HT-29 (cell line): ENCODE measurements around a stretch of chr3.

DNA sequence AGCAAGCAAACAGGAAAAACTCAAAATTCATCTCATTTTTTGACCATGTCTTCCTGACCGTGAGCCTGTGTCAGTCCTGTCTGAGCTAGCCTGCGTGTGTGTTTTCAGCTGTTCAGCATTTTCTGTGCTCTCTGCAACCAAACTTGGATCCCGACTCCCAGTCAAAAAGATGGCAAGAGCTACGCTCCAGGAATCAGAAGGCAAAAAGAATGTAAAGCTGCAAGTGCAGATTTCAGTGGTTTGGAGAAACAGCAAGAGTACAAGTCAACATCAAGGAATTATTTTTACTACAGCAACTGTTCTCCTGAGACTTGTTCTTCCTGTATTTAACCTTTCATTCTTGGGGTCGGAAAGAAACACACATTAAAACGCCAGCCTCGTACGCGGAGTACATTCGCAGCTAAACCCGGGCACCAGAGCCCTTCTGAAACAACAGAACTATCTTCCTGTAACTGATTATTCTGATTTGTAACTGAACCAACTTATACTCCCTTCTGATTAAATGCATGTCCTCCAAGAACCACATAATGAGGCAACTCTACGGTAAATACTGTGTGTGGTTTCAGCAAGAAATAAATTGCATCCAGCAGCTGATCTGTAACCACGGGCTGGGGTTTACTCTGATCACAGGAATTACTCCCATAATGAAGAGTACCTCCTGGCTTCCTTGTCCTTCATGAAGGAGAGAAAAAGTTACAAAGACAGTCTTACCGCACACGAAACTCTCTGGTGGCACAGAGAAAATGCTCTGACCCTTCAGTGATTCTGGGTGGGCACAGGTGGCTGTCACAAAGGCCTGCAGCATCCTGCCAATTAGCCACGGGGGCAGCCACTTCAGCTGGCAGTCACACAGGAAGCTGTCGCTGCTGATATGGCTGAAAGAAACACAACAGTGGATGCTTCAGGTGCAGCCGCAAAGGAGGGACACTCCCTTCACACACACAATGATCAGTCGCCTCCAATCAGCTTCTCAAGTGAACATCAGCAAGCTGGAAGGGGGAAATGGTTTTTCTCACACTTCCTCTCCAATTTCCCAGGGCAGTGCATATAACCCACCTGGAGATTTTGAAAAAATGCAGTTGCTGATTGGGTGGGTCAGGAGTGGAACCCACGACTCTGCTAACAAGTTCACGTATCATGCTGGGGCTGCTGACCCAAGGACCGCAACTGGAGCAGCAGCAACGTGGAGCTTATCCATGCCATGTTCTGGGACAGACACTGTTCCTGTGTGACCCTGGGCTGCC, 107.1 kb downstream of the LRIG1 start:
- RAMPAGE, long total RNA = no peak

DNA sequence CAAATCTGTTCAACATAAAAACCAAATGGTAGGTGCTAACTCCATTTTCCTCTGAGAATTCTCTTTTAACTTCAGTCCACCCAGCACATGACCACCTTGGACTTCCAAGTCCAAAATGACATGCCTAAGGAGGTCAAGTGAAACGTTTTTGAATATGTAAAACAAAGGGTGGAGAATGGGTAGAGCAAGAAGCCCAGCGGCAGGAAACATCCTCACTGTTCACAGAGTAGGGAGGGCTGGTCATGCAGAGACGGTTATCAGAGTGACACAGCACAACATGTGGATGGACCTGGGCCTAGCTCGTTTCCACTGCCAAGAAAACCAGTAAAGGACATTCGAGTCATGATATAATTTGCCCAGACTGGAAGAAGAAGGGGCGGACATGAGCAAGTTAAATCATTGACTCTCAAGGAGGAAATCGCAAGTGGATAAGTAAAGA, 89.4 kb downstream of the LRIG1 start:
- RAMPAGE, long total RNA = no peak

DNA sequence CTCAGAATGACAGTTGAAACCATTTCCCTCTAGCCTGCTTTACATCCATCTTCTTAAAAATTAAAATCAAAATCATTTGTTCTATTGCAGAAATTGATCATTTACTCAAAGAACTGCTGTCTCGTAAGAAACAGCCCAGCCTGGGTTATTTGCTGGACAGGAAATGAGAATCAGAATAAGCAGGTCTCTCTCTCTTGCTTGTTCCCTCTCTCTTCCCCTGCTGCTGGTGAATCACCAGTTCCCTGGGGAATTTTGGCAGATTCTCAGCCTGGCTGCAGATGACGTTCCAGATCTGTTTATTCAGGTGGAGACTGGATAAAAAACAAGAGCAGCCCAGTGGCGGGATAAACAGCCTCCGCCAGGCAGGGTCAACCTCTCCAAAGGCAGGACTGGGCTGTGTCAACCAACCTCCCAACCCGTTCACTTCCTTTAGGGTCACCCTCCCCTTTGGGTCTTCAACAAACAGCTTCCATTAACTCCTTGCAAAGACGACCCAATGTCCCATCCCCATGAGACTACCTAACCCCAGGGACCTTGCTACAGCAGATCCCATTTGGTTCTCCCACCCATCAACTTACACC, 72.1 kb downstream of the LRIG1 start:
- RAMPAGE, long total RNA = no peak

DNA sequence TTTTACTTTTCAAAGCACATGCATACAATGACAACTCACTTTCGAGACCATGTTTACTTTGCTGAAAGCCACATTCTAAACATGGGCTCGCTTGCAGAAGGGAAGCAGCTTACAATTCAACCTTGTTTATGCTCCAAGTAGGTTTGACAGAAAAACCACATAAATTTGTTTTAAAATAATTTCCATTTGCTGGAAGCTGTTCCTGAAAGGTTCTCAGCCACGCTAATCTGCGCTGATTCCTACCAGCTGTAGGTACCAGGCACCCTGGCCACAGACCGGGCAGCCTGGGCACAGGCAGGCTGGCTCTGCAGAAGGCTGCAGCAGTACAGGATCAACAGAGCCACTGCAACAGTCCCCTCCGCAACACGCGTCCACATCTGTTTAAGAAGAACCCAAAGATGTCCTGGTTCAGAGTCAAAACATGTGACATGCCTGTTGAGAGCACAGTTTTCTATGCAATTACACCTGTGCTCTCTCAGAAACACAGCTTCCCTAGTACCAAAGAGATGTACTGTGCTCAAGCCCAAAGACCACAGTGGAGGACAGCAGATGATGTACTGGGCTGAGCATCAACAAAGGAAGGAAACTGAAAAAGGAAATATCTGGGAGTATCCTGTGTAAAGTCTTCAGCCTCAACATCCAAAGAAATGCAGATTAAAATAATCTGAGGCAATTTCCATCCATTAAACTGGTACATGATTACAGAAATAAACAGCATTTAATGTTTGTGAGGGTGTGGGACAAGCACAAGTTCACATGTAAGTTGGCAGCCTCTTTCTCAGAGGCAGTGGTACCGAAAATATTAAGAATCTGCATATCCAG, 18.8 kb downstream of the LRIG1 start:
- RAMPAGE, long total RNA = no peak

DNA sequence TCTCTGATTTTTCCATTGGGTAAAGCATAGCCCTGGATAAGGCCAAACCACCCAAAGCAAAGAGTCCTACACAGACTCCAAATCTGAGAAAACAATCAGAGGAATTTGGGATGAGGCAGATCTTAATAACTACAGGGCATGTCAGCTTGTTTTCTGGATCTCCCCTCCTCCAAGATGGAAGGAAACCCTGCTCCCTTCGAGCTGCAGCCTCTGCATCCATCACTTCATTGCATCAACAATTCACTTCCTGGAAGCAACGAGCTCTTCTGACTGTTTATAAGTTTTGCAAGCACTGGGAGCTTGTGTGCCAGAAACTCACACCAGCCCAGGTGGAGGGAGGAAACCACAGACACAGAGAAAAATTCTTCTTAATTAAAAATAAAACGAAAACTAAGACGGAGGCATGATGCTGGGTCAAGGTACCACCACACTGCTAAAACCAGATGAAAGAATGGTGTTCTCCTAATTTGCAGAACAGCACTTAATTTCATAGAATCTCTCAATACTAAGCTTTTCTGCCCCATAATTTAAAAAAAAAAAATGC, 10.6 kb downstream of the LRIG1 start:
- RAMPAGE, long total RNA = no peak

- RAMPAGE, long total RNA = no peak
Observed at GRCh38 chr3:67378945-67379859, 275.2 kb downstream of the SUCLG2 start.

- RAMPAGE, long total RNA = no peak
Observed at GRCh38 chr3:67475964-67476658, 178.3 kb downstream of the SUCLG2 start.

- RAMPAGE, long total RNA = no peak
Observed at GRCh38 chr3:67489897-67490176, 164.6 kb downstream of the SUCLG2 start.

DNA sequence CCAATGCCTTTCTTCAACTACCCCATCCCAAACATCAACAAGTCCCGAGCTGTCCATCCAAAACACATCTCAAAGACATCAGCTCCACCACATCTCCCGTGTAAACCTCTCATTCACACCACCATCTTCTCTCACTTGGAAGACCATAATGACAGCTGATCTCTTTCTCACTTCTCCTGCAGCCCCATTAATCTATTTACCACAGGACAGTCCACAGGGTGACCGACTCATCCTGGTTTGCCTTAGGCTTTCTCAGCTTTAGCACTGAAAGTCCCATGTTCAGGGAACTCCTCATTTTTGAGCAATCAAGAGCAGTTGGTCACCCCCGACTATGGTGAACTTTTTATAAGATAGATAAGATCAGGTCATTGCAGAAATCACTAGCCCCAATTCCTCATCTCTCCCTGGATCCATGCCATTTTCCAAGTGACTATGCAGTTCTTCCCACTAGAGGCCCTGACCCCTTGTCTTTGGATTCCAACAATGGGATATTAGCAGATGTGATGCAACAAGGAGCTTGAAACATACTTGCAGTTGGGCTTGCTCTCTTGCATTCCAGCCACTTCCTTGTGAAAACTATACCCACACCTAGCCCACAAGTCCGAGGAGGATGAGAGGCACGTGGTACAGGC, 60.8 kb downstream of the SUCLG2 start:
- RAMPAGE, long total RNA = no peak

DNA sequence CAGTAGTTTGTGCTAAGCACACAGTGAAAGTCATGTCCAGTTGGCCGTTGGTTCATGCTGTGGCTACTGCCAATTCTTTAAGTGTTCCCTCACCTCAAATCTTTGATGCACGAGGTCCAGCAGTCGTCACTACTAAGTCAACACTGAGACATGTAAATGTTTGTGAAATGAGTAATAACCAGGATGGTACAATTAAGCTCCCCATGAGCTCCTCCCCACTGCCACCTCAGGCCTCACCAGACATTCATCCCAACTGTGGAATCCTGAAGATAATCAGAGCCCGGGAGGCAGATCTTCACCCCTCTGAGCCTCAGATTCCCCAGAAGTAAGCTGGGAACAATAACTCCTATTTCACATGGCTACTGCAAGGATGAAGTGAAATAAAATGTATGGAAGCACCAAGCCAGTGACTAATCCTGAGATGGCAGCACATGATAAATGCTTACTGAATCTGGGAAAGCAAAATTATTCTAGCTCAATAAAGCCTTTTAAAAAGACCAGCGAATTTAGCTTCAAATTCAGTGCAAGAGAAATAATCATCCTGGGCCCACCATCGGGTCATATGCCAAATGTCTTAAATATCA, 6.8 kb downstream of the SUCLG2 start:
- RAMPAGE, long total RNA = no peak

DNA sequence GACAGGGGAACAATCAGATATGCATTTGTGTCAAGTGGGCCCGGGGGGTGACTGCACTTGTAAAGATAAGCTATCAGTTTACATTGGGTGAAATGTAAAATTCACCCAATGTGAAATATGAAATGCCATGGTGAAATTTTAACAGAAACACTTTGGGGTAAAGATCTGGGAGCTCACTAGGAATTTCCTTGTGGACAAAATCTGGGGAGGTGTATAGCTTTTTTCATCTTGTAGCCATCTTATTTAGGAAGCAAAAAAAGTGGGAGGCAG, 59.9 kb upstream of the SUCLG2 start:
- RAMPAGE, long total RNA = no peak

- RAMPAGE, long total RNA = no peak
Observed at GRCh38 chr3:68052566-68053019, 48.5 kb downstream of the TAFA1 start.

- RAMPAGE, long total RNA = no peak
Observed at GRCh38 chr3:69089949-69090461, 5.3 kb downstream of the ARL6IP5 start.

DNA sequence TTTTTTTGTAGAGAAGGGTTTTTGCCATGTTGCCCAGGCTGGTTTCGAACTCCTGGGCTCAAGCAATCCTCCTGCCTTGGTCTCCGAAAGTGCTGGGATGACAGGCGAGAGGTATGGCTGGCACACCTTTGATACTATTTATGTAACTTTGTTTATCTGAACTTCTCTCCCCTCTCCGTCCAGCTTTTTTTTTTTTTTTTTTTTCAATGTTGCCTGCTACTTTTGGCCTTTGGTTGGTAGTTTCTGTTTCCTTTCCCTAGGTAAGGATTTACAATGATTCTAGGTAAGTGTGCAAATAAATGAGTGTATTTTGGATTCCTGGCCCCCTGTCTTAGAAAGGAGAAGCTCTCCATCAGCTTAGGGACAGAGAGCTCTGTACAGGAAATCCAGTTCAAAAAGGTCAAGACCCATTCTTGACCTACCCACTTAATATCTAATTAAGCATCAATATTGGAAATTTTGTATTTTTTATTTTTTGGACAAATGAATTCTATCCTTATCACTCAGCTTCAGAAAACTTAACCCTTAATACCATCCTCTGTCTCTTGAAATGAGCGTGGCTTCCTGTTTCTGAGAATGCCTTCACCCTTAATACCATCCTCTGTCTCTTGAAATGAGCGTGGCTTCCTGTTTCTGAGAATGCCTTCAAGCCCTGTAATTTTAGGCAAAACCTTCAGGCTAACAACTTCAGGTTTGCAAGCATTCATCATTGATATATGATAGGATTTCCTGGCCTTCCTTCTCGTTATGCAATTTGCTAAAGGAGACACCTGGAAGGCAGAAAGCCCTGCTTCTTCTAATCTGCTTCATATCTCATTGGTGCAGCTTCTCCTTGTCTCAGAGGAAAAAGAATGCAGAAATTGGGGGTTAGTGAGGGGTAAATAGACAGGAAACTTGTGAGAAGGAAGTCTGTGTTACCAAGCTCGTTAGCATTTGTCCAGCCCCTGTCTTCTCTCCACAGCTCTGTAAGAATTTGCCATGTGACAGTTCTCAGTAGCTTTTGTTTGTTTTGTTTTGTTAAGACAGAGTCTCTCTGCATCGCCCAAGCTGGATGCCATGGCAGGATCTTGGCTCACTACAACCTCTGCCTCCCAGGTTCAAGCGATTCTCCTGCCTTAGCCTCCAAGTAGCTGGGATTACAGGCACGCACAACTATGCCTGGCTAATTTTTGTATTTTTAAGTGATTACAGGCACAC, 7.1 kb downstream of the ARL6IP5 start:
- RAMPAGE, long total RNA = no peak

- RAMPAGE, long total RNA = start-site peak on the minus strand at chr3:69250090-69250204, 26 and 22 reads in 2 replicates
Observed at GRCh38 chr3:69249807-69250492, 127.6 kb upstream of the LMOD3 start.

- RAMPAGE, long total RNA = no peak
Observed at GRCh38 chr3:69352038-69353125, 33.5 kb downstream of the FRMD4B start.

- RAMPAGE, long total RNA = no peak
Observed at GRCh38 chr3:69541638-69542051, 155.8 kb upstream of the FRMD4B start.

DNA sequence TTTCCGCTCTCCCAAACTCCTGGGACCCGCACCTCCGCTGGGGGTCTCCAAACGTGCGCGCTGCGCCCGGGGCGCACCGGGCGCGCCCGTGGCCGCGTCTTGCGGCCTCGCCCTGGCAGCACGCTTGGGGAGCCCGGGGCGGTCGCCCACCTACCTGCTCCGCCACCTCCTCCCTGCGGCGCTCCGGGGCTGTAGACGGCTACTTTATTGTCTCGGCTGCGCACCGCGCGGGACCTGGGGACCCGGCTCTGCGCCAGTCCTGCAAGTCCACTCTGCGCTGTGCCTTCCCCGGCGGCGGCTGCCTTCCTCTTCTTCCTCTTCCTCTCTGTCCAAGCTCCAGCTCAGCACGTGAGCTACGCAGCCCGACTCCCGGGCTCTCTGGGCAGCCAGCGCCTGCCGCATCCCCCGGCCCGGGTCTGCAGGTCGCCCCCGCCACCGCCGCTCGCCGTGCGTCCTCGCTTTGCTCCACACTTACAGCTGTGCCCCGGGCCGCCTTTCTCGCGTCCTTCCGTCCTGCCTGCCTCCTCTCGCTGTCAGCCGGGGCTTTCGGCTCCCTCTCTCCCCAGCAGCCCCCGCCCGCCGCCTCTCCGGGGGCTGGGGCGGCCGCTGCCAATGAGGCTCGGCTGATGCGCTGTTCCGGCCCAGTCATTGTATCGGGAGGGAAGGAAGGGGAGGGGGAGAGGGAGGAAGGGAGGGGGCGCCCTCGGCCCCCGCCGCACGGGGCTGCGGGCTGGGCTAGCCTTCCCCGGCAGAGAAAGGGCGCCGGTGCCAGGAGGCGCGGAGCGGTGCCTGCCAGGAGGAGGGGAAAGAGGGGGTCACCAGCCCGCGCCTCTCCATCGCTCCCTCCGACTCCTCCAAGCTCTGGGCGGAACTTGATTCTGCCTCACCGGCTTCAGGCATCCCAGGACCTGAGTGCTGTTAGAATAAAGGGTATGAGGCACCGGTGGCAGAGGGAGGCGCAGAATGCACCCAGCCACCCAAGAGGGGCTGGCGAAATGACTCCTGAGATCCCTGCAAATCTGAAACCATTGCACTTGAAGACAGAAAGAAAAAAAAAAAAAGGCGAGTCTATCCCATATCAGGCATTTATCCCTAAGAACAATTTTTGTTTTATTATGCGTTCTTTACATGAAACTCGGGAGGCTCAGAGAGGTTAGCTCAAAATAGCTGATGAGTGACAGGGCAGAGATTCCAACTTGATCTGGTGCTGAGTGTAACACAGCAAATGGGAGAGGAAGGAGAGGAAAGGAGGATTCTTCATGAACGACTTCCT, 156.6 kb upstream of the FRMD4B start:
- RAMPAGE, long total RNA = no peak

DNA sequence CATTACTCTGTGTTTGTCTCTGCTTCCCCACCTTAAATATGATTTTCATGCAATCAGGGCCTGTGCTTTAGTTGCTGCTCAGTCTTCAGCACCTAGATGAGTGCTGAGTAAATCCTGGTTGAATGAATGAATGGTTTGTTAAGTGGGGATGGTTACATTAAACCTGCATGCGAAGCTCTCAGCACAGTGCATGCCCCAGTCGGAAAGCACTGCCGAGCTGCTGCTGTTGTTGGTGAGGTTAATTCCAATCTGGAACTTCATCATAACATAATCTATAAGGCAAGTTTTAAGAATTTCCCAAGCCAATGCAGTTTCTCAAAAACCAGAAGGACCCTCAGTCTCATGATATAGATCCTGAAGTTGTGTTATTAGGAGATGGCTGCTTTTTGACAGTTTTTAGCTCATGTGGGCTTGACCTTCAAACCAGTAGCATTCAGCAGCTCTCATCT, 186.7 kb downstream of the MITF start:
- RAMPAGE, long total RNA = no peak

GRCh38 chr3:70803904-70804134, 491.4 kb upstream of the MDFIC2 start:
- RAMPAGE, long total RNA = no peak